Left ventricle myocardium (tissue), 1 donor: Measurements from ENCODE around the gene KLHL5.

DNA sequence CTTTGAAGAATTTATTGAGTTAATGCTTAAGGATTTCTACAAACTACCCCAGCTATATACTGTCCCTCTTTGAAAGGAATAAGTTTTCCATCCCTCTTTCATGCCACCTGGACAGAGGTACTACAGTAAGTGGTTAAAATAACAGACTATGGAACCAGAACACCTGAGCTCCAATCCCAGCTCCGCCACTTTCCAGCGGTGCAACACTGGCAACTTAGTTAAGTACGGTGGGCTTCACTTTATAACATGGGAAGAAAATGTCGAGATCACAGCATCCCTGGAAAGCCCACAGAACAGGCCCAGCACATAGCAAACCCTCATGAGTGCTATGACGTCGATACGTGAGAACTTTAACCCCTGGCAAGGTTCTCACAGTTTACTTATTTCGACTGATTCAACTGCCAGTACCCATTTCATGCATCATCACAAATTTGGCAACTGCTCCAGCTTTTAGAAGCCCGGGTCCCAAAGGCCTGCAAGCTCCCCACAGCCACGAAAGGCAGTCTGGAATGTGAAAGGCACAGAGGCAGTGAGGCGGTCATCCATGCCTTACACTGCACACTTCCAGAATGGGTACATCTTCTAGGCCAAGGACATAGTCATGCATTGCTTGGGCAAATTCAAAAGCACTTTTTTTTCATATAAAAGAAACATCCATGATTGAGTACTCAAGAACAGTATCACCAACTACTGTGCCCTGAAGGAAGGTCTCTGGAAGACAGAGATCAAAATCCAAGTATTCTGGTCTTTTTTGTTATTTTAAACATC is 41.2 kb downstream of the RELL1 start:
- PRO-cap, result no peak

- PRO-cap, result no peak
Observed at GRCh38 chr4:37673705-37674316, 12.4 kb downstream of the RELL1 start.

GRCh38 chr4:37754101-37754831 is 68.1 kb upstream of the RELL1 start:
- PRO-cap, result no peak

- PRO-cap, result unidirectional peak, minus-strand start at chr4:37891611; unidirectional peak, minus-strand start at chr4:37891712; unidirectional peak, minus-strand start at chr4:37891739
Observed at GRCh38 chr4:37891528-37892147, 754 bp downstream of the TBC1D1 start.

DNA sequence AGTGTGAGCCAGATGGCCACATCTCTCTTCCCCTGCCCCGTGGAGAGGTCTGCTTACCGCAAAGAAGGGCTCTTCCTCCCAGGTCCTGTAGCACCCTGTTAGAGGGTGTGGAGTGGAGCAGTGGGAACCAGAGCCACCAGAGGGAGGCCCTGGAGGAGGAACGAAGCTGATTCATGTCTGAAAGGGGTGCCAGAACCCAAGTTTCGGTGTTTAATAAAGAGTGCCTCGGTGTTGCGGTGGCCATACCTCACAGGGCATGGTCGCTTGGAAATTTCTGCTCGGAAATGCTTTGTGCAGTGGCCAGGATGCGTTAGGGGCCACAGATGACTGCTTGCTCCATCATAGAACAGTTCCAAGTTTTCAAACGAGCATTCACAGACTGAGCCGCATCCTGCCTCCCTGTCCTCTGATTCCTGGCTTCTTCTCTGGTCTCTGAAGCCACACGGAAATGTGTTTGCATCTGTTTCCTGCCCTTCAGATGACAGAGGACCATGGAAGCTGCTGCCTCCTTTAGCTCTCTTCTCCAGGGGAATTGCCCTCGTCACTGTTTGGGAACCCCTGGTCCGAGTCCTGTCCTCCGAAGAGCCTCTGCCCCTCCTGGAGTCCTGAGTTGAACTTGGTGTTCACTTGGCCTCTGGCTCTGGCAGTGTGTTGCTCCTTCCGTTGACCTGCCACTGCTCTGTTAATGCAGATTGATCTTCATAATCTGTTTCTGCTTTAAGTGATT is 95.7 kb downstream of the PTTG2 start:
- PRO-cap, result bidirectional peak, plus-strand start at position 477 of the sequence, minus-strand start at position 408 of the sequence

DNA sequence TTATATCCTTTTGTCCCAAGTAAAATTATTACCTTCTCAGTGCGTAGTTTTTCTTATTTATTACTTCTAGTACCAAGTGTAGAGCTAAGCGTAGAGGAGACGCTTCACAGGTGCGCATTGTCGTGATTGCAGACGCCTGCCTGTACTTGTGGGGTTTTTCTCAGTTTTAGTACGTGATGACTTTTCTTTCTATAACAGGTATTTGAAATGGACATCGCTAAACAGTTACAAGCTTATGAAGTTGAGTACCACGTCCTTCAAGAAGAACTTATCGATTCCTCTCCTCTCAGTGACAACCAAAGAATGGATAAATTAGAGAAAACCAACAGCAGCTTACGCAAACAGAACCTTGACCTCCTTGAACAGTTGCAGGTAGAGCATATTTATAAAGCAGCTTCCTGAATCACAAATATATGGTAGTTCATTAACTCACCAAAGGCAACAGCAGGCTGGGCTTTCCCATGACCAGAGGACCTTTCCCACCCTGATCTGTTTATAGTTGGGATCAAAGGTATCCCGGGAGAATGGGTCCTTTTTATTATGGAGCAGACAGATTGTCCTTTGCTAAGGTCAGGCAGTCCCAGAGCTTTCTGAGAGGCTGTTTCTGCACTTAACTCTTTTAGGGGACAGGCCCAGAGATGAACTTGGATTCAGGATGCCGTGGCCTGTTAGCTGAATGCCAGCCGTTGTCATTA is 172.8 kb downstream of the PTTG2 start:
- PRO-cap, result no peak

DNA sequence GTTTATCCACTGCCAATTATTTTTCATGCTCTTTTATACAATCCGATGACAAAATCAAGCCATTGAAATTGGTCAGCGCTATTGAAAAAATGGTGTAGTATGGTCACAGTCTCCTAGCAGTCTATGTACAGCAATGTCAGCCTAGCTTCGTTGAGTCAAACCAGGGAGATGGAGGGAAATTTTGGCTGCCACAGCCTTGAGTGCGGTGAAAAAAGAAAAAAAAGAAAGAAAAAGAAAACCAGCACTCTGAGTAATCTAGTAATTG is 350.1 kb downstream of the PTTG2 start:
- PRO-cap, result no peak

DNA sequence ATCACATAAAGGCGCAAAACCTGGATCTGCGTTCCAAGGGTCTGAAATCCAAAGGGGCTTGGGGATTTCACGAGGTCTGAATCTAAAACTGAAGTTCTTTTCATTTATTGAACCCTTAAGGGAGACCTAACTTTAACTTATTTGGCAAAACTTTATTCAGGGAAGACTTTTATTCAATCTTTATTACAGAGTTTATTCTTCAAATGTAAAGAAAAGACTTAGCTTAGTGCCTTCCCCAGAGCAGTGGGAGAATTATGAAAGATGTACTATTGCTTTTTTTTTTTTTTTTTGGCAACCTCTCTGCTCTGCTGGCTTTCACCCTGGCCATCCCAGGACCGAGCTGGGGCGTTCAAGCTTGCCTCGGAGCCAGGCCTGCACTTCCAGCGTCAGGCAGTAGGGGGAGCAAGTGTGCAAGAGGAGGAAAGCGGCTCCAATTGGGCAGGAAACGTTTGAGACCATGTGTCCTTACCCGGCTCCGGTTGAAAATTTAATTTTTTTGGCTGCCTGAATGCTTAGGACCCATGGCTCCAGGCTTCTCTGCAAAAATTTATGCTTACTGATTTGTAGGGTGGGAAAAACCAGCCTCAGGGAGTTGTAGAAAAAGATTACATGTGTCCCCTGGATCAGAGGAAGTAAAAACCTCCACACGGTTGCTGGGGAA is 344.3 kb upstream of the KLF3 start:
- PRO-cap, result no peak

DNA sequence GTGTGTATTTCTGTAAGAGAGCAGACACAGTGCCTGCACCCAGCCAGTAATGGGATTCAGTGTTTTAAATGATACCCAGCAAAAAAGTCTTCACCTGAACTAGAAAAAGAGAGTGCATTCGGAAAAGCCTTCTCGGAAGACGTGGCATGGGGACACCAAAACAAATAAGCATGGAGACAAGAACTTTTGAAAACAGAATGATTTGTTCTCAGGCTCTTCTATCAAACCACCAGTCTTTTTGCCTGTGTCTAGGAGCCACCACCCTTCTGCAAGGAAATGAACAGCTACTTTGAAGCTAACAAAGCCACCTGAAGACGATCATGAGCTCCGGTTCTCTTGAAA is 335.1 kb upstream of the KLF3 start:
- PRO-cap, result no peak

DNA sequence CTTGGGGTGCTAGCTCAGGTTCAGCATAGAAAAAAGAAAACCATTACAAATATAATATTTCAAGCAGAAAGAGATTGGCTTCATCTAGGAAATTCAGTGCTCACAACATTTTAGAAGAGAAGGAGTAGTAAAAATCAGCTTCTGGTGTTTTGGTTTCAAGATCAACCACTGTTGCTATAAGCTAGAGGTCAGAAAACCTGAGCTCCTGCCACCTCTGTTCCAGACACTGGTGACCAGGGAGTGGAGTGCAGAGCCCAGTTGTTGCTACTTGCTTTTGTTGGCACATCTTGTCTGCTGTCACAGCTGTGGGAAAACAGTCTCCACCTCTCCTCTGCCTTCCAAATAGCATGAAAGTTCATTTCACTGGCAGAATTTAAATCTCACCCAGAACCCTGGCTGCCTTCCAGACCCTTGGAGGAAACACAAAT is 297.6 kb upstream of the KLF3 start:
- PRO-cap, result no peak

DNA sequence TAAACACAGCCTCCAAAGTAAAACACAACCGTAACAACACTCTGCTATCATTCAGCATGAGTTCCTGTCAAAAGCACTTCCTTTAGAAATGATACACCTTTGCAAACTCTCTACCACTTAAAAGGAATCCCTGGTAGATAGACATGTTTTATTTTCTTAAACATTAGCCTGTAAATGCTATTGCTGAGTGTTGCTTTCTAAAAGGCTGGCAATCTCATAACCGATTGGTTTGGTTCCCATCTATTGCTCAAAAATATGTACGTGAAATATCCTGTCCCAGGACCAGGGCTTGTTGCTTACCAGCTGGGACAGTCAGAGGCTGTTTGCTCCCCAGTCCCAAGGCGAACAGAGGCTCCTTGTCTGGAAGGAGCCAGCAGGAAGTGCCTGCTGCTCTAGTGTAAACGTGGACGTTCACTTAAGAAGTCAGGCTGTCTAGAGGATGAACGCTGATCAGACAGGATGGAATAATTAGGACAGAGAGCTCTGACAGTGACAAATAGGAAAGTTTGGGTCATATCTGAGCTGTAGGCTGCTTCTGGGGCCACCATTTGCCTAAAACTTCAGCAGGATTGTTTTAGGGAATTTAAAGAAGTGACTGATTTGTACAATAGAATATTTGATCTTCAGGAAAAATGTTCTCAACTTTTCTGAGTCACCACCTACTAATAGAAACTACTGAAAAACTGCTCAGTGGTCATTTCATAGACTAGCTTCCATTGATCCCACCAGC is 173.8 kb upstream of the KLF3 start:
- PRO-cap, result no peak

GRCh38 chr4:38671627-38672088 is 7.7 kb downstream of the KLF3 start:
- PRO-cap, result no peak

GRCh38 chr4:38672089-38672823 is 8.3 kb downstream of the KLF3 start:
- PRO-cap, result no peak

- PRO-cap, result no peak
Observed at GRCh38 chr4:38678628-38679329, 14.8 kb downstream of the KLF3 start.

DNA sequence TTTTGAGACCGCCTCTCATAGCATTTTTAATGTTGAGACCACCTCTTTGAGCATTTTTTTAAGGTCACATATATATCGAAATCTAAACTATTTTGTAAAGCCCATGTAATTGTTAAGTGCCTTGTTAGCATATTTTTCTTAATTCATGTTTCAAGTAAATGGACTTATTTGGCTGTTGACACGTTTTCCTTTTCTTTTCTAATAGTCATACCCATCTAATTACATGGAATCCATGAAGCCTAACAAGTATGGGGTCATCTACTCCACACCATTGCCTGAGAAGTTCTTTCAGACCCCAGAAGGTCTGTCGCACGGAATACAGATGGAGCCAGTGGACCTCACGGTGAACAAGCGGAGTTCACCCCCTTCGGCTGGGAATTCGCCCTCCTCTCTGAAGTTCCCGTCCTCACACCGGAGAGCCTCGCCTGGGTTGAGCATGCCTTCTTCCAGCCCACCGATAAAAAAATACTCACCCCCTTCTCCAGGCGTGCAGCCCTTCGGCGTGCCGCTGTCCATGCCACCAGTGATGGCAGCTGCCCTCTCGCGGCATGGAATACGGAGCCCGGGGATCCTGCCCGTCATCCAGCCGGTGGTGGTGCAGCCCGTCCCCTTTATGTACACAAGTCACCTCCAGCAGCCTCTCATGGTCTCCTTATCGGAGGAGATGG is 24.5 kb downstream of the KLF3 start:
- PRO-cap, result no peak

DNA sequence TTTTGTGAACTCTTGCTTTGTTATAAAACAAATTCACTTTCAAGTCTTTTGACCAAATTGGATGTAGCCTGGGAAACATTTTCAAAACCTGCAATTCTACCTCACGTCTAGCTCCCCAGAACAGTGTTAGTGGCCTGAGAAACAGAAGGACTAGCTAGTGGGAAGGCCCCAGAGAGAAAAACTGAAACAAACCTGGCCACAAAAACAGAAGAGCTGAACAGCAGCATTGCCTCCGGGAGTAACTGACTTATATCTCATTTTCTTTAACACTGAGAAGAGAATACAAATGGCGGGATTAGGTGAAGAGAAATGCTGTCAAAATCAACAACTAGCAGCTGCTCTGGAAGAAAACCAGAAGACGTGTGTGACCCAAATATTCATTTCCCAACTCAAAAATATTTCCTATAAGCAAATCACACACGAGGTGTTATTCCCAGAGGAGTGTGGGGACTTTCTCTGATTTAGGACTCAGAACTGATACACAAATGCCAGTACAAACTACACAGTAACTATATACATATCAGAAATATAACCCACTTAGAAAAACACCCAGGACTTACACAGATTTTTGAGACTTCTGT is 387 bp downstream of the TLR1 start:
- PRO-cap, result no peak

DNA sequence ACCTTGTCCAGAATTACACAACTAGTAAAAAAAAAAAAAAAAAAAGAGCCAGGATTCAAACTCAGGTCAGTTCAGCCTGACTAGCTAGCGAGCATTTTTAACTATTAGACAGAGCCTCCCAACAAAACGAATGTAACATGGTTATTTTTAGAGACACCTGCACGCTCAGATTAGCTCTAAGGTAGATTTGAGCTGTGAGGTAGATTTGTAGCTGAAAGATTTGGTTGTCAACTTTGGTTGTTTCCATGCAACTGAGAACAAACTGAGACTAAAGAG is 81.6 kb downstream of the FAM114A1 start:
- PRO-cap, result no peak

DNA sequence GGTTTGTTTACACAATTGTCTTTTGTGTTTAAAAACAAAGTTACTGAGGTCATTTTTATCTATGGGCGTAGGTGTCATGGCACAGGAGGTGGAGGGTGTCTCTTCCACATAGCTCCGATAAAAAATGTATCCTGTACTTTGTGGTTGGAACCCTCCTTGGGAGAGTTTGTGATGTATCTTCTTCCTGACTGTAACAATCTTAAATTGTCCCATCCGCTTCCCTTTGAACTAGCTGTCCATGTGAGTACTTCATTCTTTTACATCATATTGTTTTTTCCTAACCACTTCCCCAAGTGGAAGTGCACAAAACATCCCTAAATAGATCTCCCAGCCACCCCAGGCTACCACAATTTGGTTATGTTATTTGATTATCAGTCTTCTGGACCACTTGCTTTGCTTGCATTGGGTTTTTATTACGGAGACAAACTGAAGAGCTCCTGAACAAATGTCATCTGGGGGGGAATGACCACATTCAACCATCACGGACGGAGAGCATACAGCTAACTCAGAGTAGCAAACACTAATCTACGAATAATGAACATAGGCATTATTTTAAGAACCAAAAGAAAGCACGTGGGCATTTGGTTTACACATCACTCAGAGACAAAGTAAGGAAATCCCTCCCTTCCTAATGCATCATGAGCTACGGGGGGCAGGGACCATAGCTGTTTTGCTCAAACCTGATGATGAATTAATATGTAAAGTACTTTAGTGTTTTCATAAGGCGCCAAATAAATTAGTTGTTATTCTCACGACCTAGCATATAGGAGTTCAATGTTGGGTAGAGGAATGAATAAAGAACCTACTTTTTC is 11.4 kb upstream of the TMEM156 start:
- PRO-cap, result bidirectional peak, plus-strand start at position 677 of the sequence, minus-strand start at position 513 of the sequence

DNA sequence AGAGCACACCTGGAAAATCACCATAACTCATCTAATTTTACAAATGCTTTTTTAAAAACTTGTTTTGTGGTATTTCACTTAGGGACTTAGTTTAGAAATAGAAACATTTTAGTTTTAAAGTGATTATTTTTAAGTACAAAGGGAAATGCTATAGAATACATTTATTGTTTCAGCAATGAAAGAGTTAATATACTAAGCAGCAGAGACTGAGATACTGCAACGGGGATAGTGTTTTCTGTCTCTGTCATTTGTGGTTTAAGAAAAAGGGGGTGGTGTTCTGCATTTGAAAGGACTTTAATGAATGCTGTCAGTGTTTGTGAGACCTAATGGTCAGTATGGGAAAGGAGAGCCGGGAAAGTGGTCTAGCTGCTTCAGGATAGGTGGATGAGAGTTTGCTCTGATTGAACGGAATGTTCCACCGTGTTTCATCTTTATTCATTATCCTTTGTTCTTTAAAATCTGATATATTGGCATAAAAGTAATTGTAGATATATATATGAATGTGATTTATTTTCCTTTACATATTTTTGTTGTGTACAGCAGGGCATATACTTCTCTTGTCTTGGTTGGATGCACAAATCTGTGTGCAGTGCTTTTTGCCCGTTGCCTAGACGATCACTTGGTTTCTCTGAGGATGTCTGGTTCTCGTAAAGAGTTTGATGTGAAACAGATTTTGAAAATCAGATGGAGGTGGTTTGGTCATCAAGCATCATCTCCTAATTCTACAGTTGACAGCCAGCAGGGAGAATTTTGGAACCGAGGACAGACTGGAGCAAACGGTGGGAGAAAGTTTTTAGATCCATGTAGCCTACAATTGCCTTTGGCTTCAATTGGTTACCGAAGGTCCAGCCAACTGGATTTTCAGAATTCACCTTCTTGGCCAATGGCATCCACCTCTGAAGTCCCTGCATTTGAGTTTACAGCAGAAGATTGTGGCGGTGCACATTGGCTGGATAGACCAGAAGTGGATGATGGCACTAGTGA is at the start of gene KLHL5:
TSS of gene KLHL5 (plus strand) at position 214 of the 984 bp plus-strand sequence.
- PRO-cap, result no peak

DNA sequence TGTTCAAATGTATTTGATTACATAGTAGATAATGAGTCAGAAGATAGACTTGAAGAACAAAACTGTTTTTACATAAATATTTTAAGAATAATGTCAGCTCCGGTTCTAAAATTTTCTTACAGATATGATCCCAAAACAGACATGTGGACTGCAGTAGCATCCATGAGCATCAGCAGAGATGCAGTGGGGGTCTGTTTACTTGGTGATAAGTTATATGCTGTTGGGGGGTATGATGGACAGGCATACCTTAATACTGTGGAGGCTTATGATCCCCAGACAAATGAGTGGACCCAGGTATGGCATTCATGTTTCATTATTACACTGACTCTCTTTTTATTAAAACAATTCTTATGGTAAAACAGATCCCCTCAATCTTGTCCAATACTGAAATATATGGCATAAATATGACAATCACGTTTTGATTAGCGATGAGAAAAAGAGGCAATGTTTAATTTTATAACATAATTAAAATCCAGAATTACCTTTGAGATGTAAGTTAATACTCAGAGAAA is 53.1 kb downstream of the KLHL5 start:
- PRO-cap, result no peak